ENCODE data around the gene ACSM4.

DNA sequence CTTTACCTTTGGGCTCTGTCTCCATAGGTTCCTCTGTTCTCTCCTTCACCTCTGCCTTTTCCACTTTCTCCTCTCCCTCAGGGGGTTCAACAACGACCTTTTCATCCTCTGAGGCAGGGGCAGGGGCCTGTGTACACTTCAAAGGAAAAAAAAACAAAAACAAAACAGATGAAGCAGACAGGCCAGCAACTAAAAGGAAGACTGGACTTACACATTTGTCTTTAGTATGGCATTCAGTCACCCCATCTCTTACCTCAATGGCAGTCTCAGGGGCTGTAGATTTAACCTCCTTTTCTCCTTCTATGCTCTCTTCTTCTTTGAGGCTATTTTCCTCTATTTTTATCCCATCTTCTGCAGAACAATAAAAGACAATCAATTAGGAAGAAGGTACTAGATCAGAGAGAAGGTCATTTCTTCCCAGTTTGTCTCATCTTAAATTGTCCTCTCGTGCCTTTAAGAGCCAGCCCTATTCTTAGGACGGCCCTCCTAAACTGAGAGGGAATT is 13.0 kb upstream of the NOP2 start:
- RRBS = no CpG with 5 or more reads among the region's 3 CpGs

- RRBS = no CpG with 5 or more reads among the region's 13 CpGs
Measured at GRCh38 chr12:6599763-6600277, 7.4 kb downstream of the CHD4 start.

DNA sequence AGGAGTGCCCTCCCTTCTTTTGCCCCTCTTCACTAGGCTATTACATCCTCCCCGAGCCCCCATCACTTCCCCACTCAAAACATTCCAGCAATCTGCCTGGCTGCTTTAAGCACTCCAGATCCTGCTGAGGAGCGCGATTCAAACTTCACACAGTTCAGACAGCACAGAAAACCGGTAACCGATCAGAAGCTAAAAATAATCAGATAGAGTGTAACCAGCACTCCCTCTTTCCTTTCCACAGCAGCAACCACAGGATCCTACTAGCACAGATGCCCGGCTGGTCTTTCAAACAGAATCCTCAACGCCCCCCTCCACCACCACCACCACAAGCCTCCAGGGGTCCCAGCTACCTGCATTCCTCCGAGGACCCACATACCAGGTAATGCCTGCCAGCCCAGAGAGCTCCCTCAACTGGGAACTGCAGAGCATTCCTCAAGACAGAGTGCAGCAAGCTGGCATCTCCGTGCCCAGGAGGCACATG is 1.5 kb downstream of the CHD4 start:
- RRBS = 0% methylated on average over 3 of the region's 9 CpGs

- RRBS = no CpG with 5 or more reads among the region's 20 CpGs
Measured at GRCh38 chr12:6652516-6653512, 5.6 kb upstream of the ACRBP start.

DNA sequence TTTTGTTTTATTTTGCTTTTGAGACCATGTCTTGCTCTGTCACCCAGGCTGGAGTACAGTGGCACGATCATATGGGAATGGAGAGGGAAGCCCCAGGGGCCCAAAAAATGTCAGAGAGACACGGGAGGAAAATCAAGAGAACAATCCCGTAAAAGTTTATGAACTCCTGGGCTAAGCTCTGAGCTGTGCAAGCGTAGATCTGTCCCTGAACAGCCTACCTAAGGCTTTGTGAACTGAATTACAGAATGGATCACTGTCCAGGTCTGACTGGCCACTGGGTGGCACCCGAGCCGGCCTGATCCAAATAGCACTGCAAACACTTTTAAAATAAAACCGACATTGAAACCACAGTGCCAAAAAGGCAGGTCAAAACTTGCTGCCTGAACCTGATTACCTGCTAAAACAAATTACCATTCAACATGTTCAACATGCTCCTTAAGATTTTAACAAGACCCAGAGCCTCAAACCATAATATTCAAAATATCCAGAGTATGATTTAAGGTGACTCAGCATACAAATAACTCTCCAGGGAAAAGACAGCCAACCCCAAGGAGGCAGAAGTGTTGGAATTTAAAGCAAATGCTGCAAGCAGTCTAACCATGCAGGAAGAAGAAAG is 11.9 kb downstream of the COPS7A start:
- RRBS = no CpG with 5 or more reads among the region's 7 CpGs

GRCh38 chr12:6766797-6767404 is 738 bp downstream of the PTMS start:
- RRBS = 2% methylated on average over 44 of the region's 71 CpGs

DNA sequence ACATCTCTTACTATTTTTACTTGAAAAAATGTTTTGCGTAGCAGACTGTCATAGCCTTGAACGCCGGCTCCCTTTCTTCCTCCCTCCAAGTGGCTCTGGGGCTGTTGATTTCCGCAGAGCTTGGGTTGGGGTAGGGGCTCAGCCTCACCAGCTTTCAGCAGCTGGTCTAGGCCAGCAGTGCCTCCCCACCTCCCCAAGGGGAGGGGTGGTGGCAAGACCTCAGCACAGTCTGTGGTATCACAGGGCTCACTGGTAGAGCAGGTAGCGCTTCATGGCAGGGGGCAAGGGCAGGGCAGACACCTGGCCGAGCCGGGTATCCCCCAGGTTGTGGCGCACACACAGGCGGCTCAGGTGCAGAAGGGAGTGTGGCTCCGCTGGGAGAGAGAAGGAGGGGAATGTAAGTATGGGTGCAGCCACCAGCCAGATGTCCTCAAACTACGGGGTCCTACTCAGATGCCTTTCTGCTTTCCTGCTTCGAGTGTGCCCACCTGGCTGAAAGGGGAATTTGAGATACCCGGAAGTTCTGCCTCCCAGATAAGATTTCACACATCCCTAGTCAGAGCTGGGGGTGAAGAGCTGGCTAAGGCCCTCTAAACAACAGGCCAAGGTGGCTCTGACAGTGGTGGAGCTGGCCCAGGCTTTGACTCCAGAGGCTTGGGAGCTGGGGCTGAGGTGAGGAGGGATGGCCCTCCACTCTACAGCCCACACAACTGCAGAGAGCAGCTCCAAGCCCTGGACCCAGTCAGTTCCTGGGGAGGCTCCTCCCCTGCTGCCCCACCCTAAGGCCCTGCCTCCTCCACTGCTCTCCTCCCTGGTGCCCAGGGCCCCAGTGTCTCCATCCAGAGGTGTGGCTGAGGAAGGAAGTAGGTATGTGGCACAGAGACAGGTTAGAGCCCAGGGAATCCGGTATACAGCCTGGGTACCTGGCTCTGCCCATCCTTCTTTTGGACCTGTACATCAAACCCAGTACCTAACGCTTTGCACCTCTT is 1.9 kb downstream of the SPSB2 start:
- RRBS = no CpG with 5 or more reads among the region's 15 CpGs

DNA sequence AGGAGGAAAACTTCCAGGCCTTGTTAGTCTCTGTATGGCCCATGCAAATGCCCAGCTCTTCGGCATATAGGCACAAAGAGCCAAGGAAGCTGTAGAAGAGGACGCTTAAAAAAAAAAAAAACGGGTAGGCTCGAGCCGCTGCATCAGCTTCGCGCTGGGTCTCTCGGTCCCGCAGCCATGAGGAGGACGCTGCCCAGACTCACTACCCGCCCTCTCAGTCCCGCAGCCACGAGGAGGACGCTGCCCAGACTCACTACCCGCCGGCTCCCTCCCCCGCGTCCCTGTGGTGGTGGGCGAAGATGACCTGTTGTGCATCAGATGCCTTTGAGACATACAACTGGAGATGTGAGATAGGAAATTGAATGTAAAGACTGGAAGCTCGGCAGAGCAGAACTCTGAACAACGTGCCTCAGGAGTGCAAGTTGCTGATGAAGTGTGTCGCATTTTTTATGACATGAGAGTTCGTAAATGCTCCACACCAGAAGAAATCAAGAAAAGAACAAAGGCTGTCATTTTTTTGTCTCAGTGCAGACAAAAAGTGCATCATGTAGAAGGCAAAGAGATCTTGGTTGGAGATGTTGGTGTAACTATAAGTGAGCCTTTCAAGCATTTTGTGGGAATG is 11.5 kb upstream of the SPSB2 start:
- RRBS = no CpG with 5 or more reads among the region's 23 CpGs

- RRBS = no CpG with 5 or more reads among the region's 12 CpGs
Measured at GRCh38 chr12:6899715-6900508, 4.7 kb upstream of the LRRC23 start.

- RRBS = no CpG with 5 or more reads among the region's 3 CpGs
Measured at GRCh38 chr12:6929878-6930452, 2.2 kb downstream of the ATN1 start.

GRCh38 chr12:6950929-6951153 is 315 bp upstream of the PTPN6 start:
- RRBS = no CpG with 5 or more reads among the region's 11 CpGs

DNA sequence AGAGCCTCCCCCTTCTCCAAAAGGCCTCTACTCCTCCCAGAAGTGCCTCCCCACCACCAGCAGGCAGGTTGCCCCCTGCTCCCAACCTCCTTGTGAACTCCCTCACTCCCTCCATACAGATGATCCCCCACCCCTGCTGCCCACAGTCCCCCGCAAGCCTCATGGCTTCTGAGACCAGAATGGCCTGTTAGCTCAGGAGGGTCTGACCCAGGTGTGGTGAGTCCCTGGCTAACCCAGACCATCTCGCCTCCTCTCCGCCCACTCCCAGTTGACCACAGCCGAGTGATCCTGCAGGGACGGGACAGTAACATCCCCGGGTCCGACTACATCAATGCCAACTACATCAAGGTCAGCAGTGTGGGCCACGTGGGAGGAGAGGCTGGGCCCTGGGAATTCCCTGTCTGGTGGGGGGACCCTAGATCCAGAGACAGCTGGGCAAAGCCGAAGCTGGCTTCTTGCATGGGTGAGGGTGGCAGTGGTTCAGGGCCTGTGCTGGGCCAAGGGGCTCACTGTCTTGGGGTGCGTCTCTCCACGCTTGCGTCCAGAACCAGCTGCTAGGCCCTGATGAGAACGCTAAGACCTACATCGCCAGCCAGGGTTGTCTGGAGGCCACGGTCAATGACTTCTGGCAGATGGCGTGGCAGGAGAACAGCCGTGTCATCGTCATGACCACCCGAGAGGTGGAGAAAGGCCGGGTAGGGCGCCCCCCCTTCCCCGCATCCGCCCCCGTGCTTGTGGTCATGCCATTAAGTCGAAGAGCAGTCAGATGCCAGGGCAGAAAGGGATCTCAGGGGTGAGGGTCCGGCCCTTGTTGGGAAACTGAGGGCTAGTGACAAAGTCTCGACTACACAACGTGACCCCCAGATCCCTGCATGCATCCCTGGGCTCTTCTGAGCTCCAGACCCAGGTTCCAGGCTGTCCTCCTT is 5.0 kb downstream of the PTPN6 start:
- RRBS = 50% methylated on average over 4 of the region's 28 CpGs

- RRBS = no CpG with 5 or more reads among the region's 1 CpG
Measured at GRCh38 chr12:7012618-7012909, 5.7 kb downstream of the LPCAT3 start.

- RRBS = no CpG with 5 or more reads among the region's 14 CpGs
Measured at GRCh38 chr12:7101719-7102244, 7.2 kb downstream of the C1RL start.

DNA sequence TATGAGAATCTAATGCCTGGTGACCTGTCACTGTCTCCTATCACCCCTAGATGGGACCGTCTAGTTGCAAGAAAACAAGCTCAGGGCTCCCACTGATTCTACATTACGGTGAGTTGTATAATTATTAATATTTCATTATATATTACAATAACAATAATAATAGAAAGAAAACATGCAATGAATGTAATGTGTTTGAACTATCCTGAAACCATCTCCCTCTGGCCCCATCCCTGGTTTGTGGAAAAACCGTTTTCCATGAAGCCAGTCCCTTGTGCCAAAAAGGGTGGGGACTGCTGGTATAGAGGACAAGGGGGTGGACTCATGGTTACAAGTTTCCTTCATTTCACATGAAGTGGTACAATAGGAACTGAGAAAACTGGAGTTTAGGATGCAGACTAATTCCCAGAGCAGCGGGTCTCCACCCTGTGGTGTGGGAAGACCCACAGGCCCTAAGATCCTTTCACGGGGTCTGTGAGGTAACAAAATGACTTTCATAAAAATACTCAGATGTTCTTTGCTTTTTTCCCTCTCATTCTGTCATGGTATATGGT is 3.0 kb upstream of the C1RL start:
- RRBS = no CpG with 5 or more reads among the region's 5 CpGs

DNA sequence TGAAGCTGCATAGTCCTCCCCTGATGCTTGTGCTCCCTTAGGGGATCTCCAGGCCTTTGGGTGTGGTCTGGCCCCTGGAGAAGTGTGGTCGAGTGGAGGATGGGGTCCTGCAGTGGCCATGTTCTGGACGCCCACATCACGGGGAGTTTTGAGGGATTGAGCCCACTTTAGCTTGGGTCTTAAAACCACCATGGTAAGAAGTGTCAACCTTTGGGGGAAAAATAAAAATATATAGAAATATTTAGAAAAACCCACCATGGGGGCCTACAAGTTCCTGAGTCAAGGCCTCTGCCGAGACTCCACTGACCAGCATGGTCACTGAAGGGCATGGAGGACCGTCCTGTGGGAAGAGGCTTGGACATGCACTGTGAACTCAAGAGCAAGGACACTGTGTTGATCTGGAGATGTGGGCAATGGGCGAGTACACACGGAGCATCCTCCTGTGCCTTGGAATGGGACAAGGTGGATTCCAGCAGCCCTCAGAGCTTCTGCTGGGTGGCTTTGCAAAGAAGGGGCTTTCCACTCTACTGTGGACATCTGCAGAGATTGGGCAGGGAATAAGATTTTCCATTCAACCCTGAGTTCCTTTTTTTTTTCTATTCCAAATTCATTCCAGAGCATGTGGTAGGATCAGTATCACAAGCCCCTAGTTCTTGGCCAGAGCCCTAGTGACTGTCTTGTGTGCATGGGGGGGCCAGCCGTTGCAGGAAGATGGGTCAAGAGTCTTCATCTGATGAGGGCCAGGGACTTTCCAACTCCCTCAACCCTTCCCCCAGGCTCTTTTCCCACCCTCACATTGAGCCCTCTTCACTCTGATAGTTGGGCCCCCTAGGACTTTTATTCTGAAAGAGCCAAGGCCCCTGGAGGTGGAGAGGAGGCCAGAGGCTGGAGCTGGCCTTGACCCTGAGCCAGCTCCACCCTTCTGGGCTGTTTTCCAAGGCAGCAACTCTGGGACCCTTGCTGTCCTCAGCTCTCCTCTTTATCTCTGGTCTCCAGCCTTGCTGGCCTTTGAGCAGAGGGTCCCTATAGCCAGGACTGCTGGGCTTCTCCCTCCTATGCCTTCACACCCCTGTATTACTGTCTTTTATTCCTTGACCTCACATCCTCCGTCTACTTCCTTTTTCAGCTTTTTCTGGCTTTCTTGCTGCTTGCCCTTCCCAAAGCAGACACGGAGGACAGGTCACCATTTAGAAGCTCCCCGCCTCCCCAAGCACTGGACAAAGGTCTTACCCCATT is 6.0 kb downstream of the RBP5 start:
- RRBS = no CpG with 5 or more reads among the region's 11 CpGs

DNA sequence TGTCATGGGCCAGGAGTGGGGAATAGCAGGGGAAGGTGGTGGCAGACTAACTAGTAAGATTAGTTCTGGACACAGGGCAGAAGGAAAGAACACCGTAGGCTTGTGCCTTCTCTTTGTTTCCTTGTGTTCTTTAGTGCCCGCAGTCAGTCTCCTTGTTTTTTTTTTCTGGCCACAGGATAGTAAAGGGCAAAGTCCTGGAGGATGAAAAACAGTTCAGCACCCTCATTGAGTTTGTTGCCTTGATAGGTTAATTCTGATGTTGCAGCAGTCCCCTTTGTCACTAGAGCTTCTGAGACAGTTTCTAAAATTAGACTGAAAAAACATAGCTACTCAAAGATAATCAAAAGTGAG is 8.4 kb downstream of the PEX5 start:
- RRBS = no CpG with 5 or more reads among the region's 2 CpGs

GRCh38 chr12:7303775-7304164 is at the start of gene ACSM4:
Gene ACSM4, plus strand, starts transcription at chr12:7304072.
- RRBS = no CpG with 5 or more reads among the region's 3 CpGs

GRCh38 chr12:7571043-7571841 is 67.7 kb upstream of the CD163 start:
- RRBS = no CpG with 5 or more reads among the region's 1 CpG

- RRBS = no CpG with 5 or more reads among the region's 2 CpGs
Measured at GRCh38 chr12:7832208-7832642, 40.5 kb downstream of the SLC2A14 start.

Data from AG10803 (cell line).